Peritoneum (tissue), 1 donor: ENCODE measurements around the genes HIPK1, TRIM33 and BCAS2.

GRCh38 chr1:113794348-113795072 is 17.8 kb downstream of the RSBN1 start:
- PRO-cap: no peak

- PRO-cap: no peak
These were observed 7.6 kb downstream of the DCLRE1B start for GRCh38 chr1:113912395-113913502.

DNA sequence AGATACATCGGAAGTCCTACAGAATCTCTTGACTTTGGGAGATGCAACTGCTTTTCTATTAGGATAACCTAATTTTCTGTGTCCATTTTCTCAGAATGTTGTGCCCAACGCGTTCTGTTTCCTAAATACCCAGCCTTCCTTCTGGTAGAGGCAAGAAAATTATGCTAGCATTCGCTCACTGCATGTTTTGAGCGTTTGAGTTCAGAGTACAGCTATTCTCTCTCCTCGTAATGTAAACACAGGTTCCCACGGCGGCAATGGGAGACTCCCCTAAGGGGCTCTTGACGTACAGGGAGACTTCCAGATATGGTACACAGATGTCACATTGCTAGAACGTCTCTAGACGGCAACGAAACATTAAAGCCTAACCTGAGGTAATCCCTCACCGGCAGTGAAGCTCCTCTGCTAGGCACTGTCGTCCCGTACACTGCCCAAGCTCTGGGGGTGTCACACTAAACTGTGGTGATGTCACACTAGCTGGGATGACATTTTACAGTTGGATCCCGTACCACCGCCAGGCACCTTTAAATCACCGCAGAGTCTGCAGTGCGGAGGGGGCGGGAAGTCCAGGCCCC is at the start of gene HIPK1:
TSS of gene HIPK1 (plus strand) at position 485 of the 575 bp plus-strand sequence.
- PRO-cap: unidirectional peak, minus-strand start at position 429 of the sequence

- PRO-cap: no peak
These were observed 4.1 kb downstream of the OLFML3 start for GRCh38 chr1:113983354-113983734.

- PRO-cap: no peak
These were observed 114.6 kb downstream of the TRIM33 start for GRCh38 chr1:114396273-114396838.

- PRO-cap: no peak
These were observed 86.4 kb downstream of the TRIM33 start for GRCh38 chr1:114424521-114425157.

DNA sequence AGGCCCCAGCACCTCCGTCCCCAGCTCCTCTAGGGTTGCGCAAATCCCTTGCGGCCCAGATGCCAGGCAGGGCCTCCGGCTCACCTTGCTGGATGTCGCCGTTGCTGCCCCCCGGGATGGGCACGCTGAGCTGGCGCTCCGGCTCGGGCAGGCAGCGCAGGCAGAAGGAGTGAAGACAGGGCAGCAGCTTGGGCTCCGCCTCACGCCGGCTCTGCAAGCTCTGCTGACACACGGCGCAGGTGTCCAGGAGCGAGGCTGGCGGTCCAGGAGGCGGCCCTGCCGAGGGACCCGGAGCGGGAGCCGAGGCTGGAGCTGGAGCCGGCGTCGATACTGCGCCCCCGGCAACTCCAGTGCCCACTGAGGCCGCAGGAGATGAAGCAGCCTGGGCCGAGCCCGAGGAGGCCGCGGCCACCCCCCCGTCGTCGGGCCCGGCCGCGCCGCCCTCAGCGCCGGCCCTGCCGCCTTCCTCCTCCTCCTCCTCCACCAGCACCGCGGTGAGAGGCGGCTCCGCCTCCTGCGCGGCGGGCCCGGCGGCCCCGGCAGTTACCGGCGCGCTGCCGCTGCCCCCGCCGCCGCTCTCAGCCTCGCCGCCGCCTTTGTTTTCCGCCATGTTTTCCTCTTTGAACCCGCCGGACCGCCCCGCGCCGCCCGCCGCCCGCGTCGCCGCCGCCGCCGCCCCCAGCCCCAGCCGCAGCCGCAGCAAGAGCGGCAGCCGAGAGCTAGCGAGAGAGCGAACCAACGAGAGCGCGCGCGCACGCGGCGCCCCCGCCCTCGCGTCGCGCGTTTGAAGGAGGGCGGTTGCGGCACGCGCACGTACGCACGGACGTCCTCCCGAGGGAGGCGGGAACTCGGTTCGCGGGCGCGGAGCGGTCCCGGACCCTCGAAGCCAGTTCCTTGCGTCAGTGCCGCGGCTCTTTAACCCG is at the start of gene TRIM33:
TSS of gene TRIM33 (minus strand) at position 737 of the 923 bp plus-strand sequence.
- PRO-cap: bidirectional peak, plus-strand start at position 820 of the sequence, minus-strand start at position 598 of the sequence

- PRO-cap: no peak
These were observed 331 bp upstream of the TRIM33 start for GRCh38 chr1:114511390-114511678.

DNA sequence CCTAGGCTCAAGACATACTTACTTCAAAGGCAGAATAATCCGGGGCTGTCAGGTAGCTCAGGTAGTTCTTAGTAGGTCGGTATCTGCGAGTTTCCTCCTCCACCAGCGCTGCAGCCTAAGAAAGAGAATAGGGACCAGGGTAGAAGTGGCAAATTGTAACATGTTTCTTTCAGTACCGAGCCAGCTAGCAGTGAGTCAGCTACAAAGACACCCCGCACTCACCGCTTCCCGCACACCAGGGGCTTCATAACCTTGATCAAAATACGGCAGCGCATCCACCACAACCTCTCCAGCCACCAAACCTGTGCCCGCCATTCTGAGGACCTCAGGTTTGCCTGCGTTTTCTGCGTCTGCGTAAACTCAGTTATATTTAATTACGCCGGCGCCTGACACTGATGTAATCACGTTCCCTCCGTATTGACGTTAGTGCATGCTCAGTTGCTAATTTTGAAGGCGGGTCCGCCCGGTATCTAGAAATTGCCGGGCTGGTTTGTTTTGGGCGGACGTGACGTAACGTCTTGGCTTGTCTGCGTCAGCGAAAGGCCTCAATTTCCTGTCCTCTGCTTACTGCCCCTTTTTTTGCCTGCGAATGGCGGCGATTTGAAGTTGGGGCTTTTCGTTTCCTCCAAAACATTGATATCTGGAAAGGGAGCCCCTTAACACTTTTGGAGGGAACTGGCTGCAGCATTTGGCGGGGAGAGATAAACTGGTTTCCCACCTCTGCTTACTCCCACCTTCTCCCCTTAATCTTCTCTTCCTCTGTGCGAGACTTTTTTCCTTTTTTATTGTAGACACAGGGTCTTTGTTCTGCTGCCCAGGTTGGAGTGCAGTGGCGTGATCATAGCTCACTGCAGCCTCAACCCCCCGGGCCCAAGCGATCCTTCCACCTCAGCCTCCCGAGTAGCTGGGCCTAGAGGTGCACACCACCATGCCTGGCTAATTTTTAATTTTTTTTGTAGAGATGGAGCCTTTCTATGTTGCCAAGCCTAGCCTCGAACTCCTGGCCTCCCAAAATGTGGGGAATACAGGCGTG is at the start of gene BCAS2:
TSS of gene BCAS2 (minus strand) at position 339 of the 1,033 bp plus-strand sequence.
- PRO-cap: bidirectional peak, plus-strand start at position 575 of the sequence, minus-strand start at position 333 of the sequence

- PRO-cap: no peak
These were observed 6.9 kb upstream of the BCAS2 start for GRCh38 chr1:114588225-114588767.

GRCh38 chr1:114756889-114757832 is 623 bp downstream of the CSDE1 start:
- PRO-cap: no peak

DNA sequence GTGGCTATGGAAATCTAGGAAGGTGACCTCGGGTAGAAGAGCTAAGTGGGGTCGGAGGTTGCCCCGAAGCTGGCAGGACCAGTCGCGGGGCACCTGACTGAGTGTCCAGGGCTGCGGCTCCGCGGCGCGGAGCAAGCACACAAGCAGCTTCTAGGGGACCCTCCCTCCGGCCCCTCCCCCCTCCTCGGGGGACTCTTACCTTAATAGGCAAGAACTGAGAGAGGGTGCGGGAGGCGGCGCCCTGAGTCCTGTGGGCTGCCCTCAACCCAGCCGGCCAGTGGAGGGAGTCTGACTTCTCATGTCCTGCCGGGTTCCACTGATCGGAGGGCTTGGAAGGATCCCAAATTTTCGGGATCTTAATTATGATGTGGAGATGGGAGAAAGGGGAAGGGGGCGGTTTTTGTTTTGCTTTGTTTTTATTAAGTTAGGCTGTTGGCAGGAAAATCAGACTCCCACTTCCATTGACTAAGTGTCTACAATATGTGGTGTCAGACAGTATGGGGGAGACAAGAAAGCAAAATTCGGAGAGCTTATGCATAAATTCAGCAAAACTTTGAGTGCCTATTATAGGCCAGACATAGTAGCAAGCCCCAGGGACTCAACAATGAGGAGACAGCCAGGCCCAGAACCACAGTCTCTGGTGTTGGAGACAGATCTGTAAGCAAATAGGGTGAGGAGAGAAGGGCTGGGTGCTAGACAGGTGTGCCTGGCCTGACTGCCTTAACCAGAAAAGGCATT is 701 bp upstream of the TSPAN2 start:
- PRO-cap: no peak

- PRO-cap: no peak
These were observed 8.9 kb upstream of the TSPAN2 start for GRCh38 chr1:115098133-115098754.

GRCh38 chr1:115139083-115139476 is 49.8 kb upstream of the TSPAN2 start:
- PRO-cap: no peak

- PRO-cap: no peak
These were observed 108.9 kb downstream of the NGF start for GRCh38 chr1:115229220-115229419.

DNA sequence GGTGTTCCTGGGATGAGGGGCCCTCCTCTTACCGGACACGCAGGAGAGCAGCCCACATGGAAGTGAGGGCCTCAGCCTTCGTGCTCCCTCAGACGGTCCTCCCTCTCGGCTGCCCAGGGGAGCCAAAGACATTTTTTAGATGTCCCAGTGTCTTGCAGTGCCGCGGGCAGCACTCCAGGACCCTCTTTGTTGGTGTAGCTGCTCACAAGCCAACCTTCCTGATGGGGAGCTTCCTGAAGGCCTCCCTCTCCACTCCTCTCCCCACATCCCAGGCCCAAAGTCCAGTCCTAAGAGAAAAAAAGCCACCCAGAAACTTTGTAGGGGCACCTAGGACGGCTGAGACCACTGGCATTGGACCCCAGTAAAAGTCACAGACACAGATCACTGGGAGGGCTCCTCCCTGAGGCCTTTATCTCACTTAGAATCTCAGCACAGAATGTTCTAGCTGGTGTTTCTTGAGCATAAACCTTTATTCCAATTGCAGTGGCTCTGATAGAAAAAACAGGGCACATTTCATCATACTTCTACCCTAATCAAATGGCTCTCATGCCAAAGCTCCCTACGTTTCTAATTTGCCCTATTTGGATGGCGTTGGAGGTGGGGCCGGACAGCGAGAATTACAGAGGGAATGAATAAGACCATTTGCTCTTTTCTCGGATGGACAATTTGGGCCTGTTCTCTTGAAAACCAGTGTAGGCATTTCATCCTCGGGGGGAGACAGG is 54.0 kb downstream of the NGF start:
- PRO-cap: no peak

- PRO-cap: no peak
These were observed 1.3 kb downstream of the NGF start for GRCh38 chr1:115336724-115337107.

GRCh38 chr1:115340950-115341465 is 3.0 kb upstream of the NGF start:
- PRO-cap: no peak

DNA sequence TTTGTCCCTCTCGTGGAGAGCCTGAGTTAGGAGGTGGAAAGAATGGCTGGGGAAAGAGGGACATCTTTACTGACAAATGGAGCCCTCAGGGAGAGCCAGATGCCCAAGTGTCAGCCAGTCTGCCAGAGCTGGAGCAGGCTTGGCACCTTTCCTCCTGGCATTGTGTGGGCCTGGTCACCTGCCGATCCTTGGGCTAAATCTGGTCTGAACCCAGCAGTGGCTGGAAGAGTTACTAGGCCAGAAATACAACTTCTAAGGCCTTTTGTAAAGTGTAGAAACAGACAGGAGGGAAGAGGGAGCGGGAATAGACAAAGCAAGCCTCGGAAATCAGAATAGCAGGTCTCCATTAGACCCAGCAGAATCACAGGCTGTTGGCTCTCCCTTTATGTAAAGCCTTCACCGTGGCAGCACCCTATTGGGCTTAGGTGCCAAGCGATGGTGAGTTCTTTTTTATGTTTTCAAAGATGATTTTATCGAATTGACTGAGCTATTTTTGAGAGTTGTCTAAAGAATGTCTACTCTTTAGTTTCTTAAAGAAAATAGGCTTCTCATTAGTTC is 25.1 kb downstream of the VANGL1 start:
- PRO-cap: no peak

DNA sequence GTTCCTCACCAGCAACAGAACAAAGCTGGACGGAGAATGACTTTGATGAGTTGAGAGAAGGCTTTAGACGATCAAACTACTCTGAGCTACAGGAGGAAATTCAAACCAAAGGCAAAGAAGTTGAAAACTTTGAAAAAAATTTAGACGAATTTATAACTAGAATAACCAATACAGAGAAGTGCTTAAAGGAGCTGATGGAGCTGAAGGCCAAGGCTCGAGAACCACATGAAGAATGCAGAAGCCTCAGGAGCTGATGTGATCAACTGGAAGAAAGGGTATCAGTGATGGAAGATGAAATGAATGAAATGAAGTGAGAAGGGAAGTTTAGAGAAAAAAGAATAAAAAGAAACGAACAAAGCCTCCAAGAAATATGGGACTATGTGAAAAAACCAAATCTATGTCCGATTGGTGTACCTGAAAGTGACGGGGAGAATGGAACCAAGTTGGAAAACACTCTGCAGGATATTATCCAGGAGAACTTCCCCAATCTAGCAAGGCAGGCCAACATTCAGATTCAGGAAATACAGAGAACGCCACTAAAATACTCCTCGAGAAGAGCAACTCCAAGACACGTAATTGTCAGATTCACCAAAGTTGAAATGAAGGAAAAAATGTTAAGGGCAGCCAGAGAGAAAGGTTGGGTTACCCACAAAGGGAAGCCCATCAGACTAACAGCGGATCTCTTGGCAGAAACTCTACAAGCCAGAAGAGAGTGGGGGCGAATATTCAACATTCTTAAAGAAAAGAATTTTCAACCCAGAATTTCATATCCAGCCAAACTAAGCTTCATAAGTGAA is 58.0 kb upstream of the MAB21L3 start:
- PRO-cap: no peak